Gastrocnemius medialis (tissue), 3 donors: ENCODE data around the genes TMPRSS3 and RSPH1.

GRCh38 chr21:41906725-41907477 is 27.8 kb upstream of the PRDM15 start:
- PRO-cap = no peak
- RAMPAGE, long total RNA, 3 experiments = no peak in any of the 3 experiments

- PRO-cap = no peak
- RAMPAGE, long total RNA, 3 experiments = no peak in any of the 3 experiments
Measured at GRCh38 chr21:42000893-42001465, 9.2 kb downstream of the ZBTB21 start.

GRCh38 chr21:42062174-42063039 is 8.7 kb upstream of the UMODL1 start:
- PRO-cap = no peak
- RAMPAGE, long total RNA, 3 experiments = no peak in any of the 3 experiments

GRCh38 chr21:42113833-42114313 is 42.8 kb downstream of the UMODL1 start:
- PRO-cap = no peak
- RAMPAGE, long total RNA, 3 experiments = no peak in any of the 3 experiments

GRCh38 chr21:42156951-42157612 is 61.9 kb upstream of the ABCG1 start:
- PRO-cap = no peak
- RAMPAGE, long total RNA, 3 experiments = no peak in any of the 3 experiments

DNA sequence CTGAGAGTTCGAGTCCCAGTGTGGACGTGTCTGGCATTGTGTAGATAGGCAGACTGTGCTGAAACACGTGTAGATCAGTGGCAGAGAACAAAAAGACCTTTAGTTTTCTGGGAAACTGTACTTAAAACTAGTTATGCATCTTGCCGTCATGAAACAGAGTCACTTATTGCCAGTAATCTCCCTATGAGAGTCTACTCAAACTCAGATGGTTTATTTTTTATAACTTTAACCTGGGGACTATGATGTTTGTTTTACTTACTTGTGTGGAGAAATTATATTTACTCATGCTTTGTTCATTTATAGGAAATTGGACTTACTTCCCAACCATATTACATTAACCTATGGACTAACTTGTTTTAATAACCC is 54.1 kb upstream of the ABCG1 start:
- PRO-cap = no peak
- RAMPAGE, long total RNA, 3 experiments = no peak in any of the 3 experiments

DNA sequence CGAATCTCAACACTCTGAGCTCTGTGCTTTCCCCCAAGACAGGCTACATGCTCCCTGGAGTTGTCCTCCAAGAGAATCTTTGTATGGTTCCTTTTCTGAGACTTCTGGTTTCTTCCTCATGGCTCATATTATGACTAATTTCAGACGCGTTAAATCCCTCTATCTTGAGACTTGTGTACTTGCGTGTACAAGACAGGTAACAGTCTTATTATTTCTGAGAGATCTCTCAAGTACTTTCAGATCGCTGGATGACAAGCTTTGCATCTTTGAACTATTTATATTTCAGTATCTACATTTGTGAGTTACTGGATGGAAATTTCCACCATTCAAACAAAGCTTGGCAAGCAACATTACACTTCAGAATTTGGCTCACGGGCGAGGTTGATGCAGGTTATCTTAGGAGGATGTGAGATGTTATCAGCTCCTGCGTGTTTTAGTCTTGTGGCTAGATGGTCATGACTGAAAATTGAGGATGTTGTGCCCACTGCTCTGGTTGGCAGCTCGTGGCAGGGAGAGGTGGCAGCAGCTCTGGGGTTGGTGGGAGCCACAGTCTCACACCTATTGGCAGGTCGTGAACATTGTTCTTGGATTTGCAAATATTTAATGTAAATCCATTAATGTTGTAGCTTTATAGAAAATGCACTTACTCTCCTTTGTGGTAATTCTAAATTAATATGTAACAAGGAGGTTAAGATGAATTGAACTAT is 19.5 kb downstream of the ABCG1 start:
- PRO-cap = no peak
- RAMPAGE, long total RNA, 3 experiments = no peak in any of the 3 experiments

- PRO-cap = no peak
- RAMPAGE, long total RNA, 3 experiments = no peak in any of the 3 experiments
Measured at GRCh38 chr21:42271032-42271455, 44.2 kb downstream of the TFF3 start.

DNA sequence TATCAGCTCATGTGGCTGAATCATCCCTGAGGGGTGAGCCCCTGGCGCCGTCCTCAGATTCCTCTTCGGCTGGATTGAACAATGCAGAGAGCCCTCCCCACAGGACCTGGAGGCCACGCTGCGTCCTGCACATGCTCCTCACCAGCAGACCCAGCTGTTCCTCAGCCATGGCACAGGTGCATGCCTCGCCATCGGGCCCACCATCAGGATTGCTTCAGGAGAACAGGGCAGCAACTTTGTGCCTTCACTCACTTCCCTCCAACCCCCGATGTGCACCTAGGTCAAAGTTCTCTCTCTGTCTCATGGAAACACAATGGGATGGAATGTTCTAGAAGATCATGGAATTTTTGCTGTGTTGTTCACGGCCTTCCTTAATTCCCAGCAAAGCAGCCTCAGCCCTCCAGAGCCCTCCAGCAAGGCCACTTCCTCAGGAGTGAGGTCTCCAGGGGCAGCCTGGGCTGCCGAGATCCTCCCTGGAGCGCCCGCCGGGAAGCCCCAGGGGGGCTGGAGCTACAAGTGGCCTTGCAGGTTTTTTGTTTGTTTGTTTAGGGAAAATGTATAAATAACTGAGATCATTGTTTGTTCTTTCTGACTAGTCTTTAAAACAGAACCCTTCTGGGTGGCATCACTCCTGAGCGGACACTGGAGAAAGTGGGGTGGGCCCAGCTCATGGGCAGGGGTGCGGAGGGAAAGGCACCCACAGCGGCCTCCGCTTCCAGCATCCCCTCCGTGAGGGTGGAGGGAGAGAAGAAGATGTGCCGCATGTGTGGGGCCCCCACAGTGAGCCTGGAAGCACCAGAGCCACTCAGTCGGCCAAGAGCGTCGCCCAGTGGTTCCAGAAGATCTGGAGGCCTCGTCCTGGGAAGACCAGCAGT is 35.0 kb downstream of the TFF3 start:
- PRO-cap = no peak
- RAMPAGE, long total RNA, 3 experiments = no peak in any of the 3 experiments

- PRO-cap = no peak
- RAMPAGE, long total RNA, 3 experiments = no peak in any of the 3 experiments
Measured at GRCh38 chr21:42309871-42310978, 5.0 kb downstream of the TFF3 start.

- PRO-cap = no peak
- RAMPAGE, long total RNA, 3 experiments = no peak in any of the 3 experiments
Measured at GRCh38 chr21:42395720-42396377, at the start of gene TMPRSS3. TSS of gene TMPRSS3 (minus strand) at chr21:42396052.

DNA sequence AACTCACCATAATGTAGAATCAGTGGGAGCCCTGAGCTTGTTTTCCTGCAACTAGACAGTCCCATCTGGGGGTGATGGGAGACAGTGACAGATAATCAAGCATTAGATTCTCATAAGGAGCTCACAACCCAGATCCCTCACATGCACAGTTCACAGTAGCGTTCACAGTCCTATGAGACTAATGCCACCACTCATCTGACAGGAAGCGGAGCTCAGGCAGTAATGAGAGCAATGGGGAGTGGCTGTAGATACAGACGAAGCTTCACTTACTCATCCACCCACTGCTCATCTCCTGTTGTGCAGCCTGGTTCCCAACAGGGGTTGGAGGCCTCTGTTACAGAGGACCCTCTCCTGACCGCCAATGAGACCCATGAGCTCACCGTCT is 39.7 kb downstream of the RSPH1 start:
- PRO-cap = no peak
- RAMPAGE, long total RNA, 3 experiments = no peak in any of the 3 experiments

DNA sequence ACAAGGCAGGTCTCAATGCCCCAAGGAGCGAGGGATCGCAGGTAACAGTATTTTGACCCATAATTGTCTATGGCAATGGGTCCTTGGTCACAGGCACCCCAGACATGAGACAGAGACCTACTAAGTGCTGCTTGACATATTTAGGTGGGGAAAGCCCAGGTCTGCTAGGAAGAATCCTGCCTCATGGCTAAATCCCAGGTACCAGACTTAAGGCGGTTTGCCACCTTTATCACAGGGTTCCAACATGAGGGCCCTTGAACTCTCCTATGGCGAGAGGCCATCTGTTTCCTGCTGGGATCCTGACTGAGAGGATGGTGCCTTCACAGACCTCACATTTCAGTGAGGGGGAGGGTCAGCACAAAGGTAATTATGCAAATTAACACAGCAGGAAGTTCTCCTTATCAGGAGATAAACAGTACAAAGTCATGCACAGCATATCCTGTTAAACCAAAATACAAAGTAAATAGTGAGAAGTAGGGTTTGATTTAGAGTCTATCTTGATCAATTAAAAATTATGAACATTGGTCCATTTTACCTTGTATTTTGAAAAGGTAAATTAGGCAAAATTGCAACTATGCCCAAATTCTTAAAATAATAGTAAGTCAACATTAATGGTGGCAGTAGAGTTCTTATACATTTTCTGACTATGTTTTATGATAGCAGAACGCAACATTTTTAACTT is 33.5 kb downstream of the RSPH1 start:
- PRO-cap = no peak
- RAMPAGE, long total RNA, 3 experiments = no peak in any of the 3 experiments

DNA sequence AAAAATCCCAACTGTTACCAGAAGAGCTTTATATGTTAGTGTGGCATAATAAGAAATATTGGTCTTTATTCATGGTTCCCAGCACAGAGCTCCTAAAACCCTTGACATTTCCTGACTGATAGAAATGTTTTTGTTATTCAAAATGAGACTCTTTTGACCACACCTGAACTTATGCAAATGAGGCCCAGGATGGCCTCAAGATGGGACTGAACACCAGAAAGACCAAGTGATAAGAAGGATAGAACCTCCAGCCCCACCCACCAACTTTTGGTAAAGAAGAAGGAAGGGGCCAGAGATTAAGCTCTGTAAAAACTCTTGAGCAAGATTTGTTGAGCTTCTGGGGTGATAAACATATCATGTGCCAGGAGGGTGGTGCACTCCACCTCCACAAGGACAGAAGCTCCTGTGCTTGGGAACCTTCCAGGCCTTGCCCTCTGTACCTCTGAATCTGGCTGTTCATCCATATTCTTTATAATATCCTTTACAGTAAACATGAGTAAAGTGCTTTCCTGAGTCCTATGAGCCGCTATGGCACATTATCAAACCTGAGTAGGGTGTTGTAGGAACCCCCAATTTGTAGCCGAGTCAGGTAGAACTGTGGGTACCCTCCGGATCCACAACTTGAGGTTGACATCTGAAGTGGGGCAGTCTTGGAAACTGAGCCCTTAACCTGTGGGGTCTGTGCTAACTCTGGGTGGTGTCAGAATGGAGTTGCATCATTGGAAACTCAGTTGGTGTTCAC is 5.3 kb downstream of the RSPH1 start:
- PRO-cap = no peak
- RAMPAGE, long total RNA, 3 experiments = no peak in any of the 3 experiments

DNA sequence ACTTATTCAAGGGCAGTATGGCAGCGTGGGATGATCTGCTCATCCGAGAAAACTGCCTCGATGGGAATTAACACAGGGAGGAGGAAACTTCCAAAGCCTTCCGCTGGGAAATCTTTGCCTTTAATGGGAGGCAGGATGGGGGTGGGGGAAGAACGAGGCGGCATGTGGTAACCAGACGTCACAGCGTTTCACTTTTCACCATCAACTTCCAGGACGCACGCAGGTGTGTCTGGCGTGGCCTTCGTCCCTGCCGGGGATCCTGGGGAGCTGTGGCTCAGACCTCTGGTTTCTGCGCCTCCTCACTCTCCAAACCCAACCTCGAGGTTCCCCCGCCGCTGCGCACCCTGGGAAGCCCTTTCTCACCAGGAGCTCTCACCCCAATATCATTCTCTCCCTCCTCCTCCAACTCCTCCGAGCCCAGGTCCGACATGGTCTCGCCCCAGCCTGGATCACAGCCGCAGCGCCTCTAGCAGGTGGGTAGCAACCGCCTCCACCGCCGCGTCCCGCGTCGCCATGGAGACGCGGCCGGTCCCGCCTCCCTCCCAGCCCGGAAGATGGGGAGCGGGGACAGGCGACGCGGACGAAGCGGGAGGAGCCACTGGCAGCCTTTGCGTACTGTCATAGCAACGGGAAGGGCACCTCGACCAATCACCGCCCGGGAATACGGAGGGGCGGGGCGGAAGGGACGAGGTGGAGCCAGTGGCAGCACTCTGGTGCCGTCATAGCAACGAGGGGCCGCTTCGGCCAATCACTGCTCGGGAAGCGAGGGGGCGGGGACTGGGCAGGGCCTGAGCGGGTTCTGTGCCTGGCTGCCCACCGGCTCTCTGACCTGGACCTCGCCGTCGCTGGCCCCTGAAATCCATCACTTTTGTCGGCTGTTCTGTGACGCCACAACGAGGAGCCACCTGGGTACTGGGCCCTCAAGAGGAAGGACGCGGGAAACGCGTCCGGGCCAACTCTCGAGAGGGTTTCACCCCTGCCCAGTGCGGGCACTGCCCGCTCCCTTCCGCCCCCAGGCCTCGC is at the start of gene RSPH1:
RSPH1 (minus strand) TSS at position 468 of the 1,023 bp plus-strand sequence.
- PRO-cap = bidirectional peak, plus-strand start at position 784 of the sequence, minus-strand start at position 600 of the sequence
- RAMPAGE, long total RNA, 3 experiments = no peak in any of the 3 experiments

GRCh38 chr21:42517964-42518877 is 4.6 kb downstream of the SLC37A1 start:
- PRO-cap = no peak
- RAMPAGE, long total RNA, 3 experiments = no peak in any of the 3 experiments

DNA sequence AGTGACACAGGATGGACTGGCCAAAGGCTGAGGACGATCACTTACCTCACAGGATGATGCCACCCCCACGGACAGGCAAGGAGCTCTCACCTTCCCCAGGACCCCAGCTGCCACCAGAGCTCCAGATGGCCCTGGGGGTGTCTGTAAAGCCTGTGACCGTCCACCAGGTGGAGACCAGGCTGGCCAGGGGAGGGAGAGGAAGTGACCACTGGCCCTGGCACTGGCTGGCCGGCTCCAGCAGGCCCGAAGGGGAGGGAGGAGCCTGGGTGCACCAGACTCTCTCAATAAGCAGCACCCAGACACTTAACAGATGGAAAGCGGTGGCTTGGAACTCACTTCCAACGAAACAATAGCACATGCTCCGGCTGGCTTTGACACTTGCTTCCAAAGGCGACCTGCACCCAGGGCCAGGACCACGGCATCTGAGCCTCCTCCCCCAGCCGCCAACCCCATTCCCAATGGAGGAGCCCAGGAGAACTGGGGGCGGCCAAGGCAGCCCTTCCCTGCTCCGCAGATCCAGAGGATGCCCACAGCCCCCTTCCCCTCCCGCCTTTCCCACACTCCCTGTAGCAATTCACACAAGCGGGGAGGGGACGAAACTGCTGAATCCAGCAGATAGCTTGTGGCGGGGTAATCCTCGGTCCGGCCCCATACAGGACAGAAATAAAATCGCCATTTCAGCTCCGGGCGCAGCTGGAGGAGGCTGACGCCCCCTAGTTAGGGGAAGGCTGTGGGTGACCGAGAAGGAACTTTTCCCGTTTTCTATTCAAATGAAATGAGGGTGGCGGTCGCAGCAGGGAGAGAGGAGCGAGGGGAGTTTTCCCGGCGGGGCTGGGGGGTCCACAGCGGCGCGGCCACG is 726 bp upstream of the PDE9A start:
- PRO-cap = unidirectional peak, plus-strand start at position 313 of the sequence
- RAMPAGE, long total RNA, 3 experiments = no peak in any of the 3 experiments

GRCh38 chr21:42703950-42704465 is 50.6 kb downstream of the PDE9A start:
- PRO-cap = no peak
- RAMPAGE, long total RNA, 3 experiments = no peak in any of the 3 experiments

- PRO-cap = no peak
- RAMPAGE, long total RNA, 3 experiments = no peak in any of the 3 experiments
Measured at GRCh38 chr21:42830814-42831414, 48.4 kb downstream of the WDR4 start.

DNA sequence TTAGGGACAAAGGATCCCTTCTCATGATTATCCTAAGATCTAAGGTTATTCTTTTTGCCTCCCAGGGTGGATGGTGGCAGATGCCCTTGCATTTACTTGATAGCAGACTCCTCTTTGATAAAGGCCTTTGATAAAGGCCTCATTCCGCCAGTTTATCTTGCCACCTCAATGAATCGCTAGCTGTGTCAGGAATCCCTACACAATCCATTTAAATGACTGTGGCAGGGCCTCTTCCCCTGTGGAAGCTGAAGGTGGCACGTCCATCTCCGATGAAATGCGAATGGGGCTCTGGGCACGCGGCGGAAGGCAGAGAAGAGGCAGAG is 836 bp upstream of the NDUFV3 start:
- PRO-cap = no peak
- RAMPAGE, long total RNA, 3 experiments = no peak in any of the 3 experiments